Measurements from ENCODE around the genes ERVK3-1 and ZNF324B.

GRCh38 chr19:57269766-57270238 is 10.5 kb upstream of the ZNF460 start:
- RRBS, result no CpG with 5 or more reads among the region's 4 CpGs

DNA sequence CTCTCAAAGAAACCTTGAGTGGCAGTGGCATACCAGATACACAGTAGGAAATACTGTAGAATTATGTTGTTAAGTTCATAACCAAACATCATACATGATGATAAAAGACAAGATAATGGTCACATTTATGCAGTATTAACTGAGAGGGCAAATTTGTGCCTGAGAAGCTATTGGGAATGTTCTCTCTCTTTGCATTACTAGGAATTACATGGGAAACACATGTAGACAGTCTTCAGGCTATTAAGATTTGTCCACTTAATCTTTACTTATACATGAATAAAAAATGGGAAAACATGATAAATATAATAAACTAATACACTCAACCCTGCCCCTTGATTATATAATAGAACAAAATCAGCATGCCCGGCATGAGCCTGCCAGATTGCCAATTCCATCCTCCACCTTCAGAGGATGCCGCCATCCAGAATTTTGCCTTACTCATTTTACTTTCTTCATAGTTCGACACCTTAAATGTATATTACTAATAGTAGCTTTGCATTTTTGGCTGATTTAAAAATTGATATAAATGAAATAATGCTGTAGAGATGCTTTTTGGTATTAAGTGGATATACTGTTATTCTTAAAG is 14.3 kb upstream of the ZNF543 start:
- RRBS, result no CpG with 5 or more reads among the region's 3 CpGs

GRCh38 chr19:57434785-57435020 is 422 bp upstream of the ZNF749 start:
- RRBS, result 6% methylated on average over 1 of the region's 6 CpGs

- RRBS, result no CpG with 5 or more reads among the region's 10 CpGs
These were observed 6.0 kb downstream of the ZNF419 start for GRCh38 chr19:57493228-57494248.

- RRBS, result no CpG with 5 or more reads among the region's 13 CpGs
These were observed 12.8 kb downstream of the ZNF550 start for GRCh38 chr19:57546545-57547548.

DNA sequence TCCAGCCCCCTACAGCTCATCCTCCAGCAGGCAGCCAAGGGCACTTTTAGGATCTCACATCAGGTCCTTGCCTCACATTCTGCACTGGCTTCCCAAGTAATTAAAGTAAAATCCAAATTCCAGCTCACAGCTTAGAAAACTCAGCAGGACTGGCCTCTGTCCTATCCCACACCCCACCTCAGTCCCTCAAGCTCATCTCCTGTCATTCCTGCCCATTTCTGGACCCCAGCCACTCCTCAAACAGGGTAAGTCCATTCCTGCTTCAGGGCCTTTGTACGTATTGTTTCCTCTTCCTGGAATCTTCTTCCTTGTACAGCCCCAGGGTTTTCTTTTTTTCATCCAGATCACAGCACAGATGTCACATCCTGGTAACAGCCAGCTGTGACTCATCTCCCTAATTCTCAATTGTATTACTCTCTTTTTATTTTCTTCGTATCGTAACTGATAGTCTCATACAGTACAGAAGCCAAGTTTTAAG is 1.9 kb upstream of the ZNF606 start:
- RRBS, result no CpG with 5 or more reads among the region's 3 CpGs

- RRBS, result no CpG with 5 or more reads among the region's 15 CpGs
These were observed 21.6 kb upstream of the ZNF544 start for GRCh38 chr19:58206926-58207744.

DNA sequence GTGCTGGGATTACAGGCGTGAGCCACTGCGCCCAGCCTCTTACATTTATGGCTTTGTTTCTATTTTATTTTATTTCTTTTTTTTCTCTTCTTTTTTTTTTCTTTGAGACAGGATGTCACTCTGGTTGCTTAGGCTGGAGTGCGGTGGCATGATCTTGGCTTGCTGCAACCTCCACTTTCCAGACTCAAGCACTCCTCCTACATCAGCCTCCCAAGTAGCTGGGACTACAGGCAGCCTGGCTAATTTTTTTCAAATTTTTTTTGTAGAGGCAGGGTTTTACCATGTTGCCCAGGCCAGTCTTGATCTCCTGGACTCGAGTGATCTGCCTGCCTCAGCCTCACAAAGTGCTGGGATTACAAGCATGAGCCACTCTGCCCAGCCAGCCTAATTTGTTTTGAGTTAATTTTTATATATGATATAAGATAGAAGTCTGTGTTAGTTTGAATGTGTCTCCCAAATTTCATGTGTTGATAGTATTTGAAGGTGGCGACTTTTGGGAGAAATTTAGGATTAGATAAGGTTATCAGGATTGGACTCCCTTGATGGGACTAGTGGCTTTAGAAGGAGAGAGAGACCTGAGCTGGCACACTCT is 4.2 kb downstream of the ZNF8 start:
- RRBS, result no CpG with 5 or more reads among the region's 5 CpGs

GRCh38 chr19:58305309-58306248 is at the start of gene ERVK3-1:
TSS of gene ERVK3-1 (plus strand) at chr19:58305377.
- RRBS, result 1% methylated on average over 11 of the region's 51 CpGs

DNA sequence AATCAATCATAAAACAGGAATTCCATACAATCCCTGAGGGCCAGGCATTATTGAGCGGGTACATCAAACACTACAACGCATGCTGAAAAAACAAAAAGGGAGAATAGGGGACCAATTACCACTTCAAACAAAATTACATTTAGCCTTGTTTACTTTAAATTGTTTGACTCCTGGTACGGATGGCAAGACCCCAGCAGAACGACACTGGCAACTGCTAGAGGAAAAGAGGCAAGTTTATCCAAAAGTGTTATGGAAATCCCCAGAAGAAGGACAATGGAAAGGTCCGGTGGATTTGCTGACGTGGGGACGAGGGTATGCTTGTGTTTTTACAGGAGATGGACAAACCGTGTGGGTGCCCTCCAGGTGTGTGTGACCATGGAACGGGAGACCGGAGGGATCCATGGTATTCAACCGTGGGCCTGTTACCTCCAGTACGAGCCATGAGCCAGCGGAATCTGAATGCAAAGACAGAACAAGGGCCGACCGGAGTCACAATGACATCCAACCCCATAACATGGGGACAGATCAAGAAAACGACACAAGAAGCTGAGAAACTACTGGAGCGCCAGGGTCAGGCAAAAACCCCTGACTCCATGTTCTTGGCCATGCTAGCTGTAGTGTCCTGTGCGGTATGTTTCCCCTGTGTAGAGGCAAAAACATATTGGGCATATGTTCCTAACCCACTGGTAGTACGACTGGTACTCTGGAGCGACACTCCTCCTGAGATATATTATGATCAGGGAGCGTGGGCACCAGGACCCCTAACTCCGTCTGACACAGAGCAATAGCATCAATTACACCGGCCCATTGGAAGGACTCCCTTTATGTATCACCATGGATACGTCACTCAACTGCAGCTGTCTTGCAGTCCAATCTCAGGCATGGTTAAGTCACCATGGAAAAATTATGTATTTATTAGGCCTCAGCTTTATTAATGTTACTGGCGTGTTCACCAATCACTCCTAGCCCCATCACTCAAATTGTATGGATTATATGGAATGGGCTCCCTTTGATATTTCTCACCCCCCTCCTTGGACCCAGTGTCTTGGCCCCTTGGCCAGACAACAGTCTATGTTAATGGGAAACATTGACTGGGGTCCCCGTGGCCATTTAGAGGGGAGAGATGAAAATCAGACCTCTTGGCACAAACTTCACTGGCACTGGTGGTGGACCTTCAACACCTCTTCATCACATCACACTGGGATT is 7.1 kb downstream of the ERVK3-1 start:
- RRBS, result 97% methylated on average over 3 of the region's 26 CpGs

DNA sequence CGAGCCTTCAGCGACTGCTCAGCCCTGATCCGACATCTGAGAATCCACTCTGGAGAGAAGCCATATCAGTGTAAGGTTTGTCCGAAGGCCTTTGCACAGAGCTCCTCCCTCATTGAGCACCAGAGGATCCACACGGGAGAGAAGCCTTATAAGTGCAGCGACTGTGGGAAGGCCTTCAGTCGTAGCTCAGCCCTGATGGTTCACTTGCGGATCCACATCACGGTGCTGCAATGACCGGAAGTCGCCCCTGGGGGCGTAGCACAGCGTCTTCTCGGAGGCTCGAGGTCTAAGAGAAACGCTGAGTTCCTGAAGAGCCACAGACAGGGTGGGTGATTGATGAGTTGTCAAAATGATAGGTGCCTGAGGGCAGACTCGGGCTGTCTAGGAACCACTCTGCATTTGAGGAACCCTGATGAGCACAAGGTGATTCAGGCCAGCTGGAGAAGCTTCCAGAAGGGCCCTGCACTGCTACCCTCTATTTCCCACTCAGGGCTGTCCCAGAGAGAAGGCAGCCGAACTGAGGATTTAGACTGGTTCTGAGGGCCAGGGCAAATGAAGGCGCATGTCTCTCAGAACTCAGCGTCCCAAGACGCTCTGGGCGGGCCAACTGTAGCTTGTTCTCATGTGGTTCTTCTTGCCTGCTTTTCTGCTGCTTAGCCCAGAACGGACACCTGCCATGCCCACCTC is 12.4 kb downstream of the ZSCAN22 start:
- RRBS, result no CpG with 5 or more reads among the region's 23 CpGs

DNA sequence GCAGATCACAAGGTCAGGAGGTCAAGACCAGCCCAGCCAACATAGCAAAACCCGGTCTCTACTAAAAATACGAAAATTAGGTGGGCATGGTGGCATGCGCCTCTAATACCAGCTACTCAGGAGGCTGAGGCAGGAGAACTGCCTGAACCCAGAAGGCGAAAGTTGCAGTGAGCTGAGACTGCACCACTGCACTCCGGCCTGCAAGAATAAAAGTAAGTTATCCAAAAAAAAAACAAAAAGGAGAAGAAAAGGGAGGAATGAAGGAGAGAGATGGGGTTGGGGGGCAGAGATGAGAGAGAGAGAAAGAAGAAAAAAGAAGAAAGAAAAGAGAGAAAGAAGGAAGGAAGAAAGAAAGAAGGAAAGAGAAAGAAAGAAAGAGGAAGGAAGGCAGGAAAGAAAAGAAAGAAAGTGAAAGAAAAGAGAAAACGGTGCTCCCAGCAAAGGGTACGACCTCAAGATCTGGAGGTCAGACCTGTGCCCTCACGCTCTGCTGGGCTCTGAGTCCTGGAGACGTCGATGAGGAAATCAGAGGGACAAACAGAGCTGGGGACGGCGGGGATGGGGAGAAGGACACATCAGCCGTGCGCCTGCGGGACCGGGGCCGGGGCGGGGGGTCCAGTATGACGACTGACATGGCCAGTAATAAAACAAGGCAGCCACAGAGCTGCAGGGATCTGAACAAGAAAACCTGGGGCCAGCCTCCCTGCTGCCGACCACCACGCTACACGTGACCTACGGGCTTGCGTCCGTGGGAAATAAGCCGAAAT is 3.7 kb downstream of the A1BG start:
- RRBS, result no CpG with 5 or more reads among the region's 26 CpGs

GRCh38 chr19:58401088-58402184 is 6.0 kb downstream of the RNF225 start:
- RRBS, result no CpG with 5 or more reads among the region's 84 CpGs

DNA sequence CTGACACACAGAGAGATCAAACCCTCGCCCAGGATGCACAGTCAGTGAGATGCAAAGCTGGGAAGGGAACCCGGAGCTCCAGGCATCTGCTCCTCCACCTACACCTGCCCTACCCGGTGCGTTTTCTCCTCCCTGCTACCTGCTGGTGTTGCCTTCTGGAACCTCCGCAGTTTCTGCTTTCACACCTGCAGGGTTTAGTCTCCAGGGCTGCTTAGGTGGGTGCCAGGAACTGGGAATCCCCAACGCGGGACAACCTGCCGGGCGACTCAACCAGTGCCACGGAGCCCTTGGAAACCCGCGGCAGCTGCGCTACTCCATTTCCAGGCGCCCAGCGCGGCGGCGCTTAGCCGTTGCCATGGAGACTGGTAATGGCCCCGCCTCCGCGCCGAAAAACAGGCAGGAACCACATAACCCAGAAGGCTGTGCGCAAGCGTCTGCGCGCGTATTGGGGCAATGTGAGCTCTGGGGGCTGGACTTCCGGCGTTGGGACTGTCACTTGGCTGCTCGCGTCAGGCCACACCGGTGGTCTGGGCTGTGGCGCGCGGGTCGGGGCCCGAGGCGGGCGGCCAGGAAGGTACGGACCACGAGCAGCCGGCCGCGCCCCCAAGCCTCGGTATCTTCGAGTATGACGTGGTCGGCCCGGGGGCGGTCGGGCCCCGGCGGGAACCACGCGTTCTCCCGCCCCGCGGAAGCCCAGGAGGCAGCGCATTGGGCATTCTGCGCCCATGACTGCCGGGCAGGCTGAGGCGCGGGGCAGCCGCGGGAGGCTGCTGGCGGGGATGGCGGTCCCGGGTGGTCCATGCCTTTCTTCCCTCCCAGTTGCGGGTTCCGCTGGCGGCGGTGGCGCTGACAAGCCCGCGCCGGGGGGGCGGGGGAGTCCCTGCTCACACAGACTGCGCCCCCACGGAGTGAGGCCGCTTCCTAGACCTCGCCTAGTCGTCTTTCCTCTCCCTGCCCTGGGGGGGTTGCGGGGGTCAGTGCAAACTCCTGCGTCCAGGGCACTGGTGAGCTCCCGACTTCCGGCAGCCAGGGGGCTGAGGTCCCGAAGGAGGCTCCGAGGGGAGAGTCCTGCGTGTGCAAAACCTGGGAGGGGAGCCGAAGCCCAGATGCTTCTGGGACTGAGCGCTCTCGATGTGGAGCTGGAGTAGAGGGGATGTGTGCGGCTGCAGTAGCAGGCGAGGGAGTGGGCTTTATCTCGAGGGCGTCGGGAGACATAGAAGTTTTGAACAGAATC is at the start of gene ZNF324B:
ZNF324B (plus strand) TSS at position 492 of the 1,234 bp plus-strand sequence.
- RRBS, result 2% methylated on average over 34 of the region's 98 CpGs

DNA sequence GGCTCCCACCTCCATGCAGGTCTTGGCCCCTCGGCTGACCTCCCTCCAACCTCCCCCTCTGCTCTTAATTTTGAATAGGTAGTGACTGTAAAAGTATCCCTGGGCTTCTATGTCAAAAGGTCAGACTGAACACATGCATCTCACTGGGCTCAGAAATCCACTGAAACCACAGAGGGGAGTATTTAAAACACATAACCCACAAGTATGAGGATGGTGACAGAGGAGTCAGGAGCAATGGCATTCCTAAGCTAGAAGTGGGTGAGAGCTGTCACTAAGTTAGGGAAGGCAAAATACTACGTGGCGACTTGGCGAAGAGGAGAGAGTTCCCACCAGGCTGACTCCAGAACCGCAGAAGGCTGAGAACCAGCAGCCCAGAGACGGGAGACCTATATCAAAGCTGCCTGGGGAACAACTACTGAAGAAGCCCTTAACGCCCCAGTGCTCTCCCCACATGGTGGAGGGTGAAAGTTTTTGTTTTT is 1.5 kb upstream of the ZNF446 start:
- RRBS, result no CpG with 5 or more reads among the region's 7 CpGs

DNA sequence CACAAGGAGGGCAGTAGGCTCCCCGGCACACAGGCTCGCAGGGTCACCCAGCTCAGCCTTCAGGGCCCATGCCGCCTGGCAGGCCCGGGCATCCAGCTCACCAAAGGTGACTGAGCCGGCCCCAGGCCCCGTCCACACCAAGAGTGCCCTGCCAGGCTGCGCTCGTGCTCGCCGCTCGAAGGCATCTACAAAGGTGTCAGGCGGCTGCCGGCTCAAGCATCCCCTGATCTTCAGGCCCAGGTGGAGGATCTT is 447 bp downstream of the SLC27A5 start:
- RRBS, result 97% methylated on average over 5 of the region's 13 CpGs

Data from HCT116 (cell line).